Metastatic Liver Carcinoma in the Adrenal Gland (tissue), 2 donors: ENCODE results near the genes GPR6, METTL24, SLC22A16 and GTF3C6.

GRCh38 chr6:109665546-109666017 is 25.4 kb downstream of the AK9 start:
- PRO-cap, 2 experiments: no peak in any of the 2 experiments

DNA sequence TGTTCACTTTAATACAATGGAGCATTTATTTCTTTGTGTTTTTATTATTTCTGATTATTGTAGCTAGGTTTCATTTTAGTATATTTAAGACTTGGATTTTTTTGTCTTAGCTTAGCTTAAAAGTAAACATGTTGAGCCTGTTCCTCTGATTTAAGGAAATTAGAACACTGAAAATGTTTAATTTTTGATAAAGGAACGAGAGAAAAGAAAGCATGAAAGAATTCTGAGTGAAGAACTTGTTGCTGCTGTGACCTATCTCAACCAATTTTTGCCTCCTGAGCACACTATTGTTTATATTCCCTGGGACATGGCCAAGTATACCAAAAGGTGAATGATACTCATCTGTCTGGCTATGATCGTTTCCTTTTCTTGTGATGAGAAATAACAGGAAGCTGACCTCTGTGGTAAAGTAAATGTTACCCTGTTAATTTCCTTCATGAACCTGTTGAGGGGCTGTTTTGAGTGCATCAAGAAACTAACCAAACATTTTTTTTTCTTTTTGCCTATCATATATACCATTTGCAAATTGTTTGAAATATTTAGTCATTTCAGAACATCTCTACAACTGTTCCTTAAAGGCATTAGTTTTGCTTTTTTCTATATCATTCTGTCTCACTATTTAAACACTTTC is 69.1 kb downstream of the FIG4 start:
- PRO-cap, 2 experiments: no peak in any of the 2 experiments

- PRO-cap, 2 experiments: no peak in any of the 2 experiments
Observed at GRCh38 chr6:109876937-109877351, 101.2 kb upstream of the GPR6 start.

GRCh38 chr6:109892999-109893344 is 85.1 kb upstream of the GPR6 start:
- PRO-cap, 2 experiments: no peak in any of the 2 experiments

GRCh38 chr6:109977909-109978565 is at the start of gene GPR6:
GPR6 (plus strand) TSS chr6:109978311.
- PRO-cap, 2 experiments: no peak in any of the 2 experiments

GRCh38 chr6:110182433-110182840 is 2.2 kb downstream of the CDC40 start:
- PRO-cap, 2 experiments: no peak in any of the 2 experiments

GRCh38 chr6:110201372-110201916 is 21.2 kb downstream of the CDC40 start:
- PRO-cap, 2 experiments: no peak in any of the 2 experiments

DNA sequence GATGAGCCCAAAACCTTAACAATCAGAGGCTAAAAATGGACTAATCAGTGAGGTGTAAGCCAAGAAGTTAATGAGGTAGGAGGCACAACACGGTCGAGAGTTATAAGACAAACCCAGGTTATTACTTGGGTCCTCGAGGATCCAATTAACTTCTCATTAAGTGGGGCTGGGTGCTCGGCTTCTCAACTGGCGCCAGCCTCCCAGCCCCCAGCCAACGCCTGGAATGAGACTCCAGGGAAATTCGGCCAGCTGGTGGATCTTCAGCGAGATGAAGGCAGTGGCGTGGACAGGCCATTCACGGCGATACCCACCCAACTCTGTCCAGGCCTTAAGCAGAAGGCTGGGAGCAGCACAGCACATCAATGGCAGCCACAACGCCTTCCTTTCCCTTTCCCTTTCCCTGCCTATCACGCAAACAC is 929 bp downstream of the METTL24 start:
- PRO-cap, 2 experiments: no peak in any of the 2 experiments

DNA sequence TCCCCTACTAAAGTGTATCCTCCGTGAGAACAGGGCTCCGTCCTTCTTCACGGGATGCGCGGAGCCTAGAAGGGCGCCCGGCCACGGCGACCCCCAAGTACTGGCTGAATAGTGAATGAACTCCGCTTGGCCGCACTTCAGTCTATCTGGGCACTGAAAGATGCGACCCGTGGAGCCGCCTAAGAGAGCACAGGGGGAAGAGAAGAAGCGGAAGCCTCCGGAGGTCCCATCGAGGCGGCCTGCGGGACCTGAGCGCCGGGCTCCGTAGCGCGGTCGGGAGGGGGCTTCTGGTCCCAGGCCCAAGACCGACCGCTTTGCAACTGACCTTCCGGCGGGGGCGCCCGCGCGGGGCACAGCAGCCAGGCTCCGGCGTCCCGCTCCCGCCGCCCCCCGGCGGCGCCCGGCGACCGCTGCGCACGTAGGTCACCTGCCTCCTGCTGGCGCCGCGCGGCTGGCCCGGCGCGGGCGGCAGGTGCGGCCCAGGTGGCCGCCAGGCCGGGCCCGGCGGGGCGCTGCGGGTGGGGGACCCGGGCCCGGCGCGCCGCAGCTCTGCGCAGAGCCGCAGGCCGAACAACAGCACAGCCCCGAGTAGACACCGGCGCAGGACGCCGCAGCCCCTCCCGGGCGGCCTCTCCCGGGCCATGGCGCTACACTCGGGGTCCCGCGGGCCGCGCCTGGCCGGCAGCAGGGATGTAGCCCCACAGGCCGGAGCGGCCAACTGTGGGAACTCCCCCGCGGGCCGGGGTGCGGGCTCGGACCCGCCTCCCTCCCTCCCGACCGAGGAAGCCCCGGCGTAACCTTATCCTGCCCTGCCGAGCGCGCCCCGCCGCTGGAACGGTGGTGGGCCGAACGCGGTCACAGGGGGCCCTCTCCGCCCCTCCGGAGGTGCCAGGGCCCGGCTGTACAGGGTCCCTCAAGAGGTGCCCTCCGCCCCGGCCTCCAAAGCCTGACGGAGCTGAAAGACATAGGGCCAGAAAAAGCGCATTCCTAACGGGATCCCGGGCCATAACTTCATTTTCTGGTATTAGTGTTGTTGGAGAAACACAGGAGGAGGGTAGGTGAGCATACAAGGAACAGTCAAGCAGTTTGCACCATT is at the start of gene METTL24:
TSS of gene METTL24 (minus strand) at position 720 of the 1,096 bp plus-strand sequence.
- PRO-cap, 2 experiments: peak in 2 of 2 experiments; most common plus-strand start position 471 of the sequence (in 2); most common minus-strand start position 322 of the sequence (in 1)

DNA sequence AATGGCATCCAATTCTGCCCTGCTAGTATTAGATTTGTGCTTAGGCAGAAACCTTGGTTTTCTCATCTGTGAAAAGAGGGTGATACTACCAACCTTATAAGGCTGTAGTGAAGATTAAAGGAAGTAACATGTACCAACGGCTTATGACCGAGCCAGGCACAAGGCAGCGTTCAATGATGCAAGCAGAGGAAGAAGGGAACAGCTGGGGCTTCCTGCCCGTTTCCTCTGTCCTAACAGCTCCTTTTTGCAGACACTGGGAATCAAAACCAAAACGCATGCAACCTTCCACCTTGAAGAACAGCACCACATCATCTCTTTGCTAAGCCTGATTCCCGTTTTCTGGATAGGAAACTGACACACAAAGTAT is 1.2 kb downstream of the SLC22A16 start:
- PRO-cap, 2 experiments: no peak in any of the 2 experiments

DNA sequence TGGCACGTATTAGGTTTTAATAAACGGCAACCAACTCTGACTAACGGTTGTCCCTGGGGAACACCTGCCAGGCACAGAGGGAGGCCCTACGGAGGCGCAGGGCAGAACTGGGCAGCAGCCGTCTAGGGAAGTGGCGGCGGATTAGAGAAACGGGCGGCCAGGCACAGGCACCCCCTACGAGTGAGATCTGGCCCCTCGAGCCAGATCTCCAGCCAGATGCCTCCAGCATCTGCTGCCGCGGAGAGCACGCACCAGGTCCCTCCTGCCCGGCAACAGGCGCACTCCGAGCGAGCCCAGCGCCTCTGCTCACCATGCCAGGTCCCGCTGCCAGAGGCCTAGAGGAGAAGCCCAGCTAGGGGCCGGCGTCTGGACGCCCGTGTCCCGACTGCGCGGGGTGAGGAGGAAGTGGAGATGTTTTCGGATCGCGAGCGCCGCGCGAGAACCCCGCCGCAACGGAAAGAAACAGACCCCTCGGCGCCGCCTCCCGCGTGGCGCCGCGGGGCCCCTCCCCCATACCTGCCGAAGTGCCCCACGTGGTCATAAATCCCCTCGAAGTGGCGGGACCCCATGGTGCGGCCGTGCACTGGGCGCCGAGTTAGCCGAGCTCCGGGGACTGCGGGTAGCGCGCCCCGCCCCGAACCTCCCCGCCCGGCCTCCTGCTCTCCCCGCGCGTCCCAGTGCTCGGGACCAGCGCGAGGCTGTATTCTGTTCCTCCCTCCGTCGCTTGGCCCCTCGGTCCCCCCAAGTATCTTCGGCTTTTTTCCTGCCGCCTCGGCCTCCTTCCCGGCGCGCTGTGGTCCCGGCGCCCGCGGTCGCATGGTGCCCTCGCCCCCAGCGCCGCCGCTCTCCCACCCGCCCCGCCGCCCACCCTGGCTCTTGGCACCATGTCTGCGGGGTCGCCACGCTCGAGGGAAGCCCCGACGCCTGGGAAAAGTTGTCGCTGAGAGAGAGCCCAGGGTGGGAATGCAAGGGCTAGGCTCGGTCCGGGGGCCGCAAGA is at the start of gene SLC22A16:
TSS of gene SLC22A16 (minus strand) at position 608 of the 998 bp plus-strand sequence.
- PRO-cap, 2 experiments: no peak in any of the 2 experiments

DNA sequence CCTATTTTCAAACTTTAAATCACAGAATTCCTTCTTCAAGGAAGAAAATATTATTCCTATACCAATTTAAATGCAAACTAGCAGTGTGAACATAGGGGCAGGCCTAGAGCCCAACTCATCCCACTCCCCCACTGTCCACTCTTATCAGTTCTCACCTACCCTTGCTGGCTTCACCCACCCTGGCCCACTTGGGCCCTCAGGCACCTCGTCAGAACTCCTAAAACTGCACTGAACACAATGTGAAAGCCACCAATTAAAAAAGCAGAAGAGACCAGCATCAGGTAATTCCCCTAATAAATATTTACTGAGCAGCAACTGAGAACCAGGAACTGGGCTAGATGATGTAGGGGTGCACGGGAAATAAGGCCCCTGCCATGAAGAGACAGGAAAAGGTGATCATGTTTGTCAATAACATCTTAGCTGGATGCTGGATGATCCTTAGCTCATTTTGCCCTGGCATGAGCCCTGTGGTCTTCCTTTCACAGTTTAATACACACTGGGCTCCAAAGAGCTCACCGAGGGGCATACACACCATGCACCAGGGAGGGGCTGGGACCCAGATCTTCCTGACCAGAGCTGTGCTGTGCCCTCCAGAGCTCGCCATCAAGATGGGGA is 113.4 kb upstream of the SLC22A16 start:
- PRO-cap, 2 experiments: no peak in any of the 2 experiments

- PRO-cap, 2 experiments: peak in 2 of 2 experiments; most common plus-strand start chr6:110814617 (in 1)
Observed at GRCh38 chr6:110814281-110814852, 902 bp downstream of the CDK19 start.

- PRO-cap, 2 experiments: peak in 2 of 2 experiments; most common minus-strand start chr6:110815878 (in 2)
Observed at GRCh38 chr6:110815796-110815975, 417 bp upstream of the CDK19 start.

DNA sequence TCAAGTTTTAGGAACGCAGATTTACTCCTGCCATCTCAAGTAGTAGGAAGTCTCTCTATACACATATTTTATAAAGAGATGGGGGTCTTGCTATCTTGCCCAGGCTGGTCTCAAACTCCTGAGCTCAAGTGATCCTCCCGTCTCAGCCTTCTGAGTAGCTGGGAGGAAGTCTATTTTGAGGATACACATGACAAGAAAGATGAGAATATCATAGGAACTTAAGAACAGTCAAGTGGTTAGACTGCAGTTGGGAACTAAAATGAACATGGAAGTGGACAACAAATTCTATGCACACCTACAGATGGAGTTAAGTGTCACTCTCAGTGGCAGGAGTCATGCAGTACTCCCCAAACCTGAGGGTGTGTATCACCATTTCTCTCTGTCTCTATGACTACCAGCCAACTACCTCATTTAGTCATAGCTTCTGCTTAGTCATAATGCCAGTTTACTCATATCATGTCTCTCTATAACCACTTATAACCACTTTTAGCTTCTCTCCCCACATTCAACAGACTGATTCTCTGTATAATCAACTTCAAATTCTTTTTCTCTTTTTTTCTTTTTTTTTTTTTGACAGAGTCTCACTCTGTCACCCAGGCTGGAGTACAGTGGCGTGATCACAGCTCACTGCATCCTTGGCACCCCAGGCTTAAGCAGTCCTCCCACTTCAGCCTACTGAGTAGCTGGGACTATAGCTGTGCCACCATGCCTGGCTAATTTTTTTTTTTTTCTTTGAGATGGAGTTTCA is 13.9 kb upstream of the GTF3C6 start:
- PRO-cap, 2 experiments: no peak in any of the 2 experiments

DNA sequence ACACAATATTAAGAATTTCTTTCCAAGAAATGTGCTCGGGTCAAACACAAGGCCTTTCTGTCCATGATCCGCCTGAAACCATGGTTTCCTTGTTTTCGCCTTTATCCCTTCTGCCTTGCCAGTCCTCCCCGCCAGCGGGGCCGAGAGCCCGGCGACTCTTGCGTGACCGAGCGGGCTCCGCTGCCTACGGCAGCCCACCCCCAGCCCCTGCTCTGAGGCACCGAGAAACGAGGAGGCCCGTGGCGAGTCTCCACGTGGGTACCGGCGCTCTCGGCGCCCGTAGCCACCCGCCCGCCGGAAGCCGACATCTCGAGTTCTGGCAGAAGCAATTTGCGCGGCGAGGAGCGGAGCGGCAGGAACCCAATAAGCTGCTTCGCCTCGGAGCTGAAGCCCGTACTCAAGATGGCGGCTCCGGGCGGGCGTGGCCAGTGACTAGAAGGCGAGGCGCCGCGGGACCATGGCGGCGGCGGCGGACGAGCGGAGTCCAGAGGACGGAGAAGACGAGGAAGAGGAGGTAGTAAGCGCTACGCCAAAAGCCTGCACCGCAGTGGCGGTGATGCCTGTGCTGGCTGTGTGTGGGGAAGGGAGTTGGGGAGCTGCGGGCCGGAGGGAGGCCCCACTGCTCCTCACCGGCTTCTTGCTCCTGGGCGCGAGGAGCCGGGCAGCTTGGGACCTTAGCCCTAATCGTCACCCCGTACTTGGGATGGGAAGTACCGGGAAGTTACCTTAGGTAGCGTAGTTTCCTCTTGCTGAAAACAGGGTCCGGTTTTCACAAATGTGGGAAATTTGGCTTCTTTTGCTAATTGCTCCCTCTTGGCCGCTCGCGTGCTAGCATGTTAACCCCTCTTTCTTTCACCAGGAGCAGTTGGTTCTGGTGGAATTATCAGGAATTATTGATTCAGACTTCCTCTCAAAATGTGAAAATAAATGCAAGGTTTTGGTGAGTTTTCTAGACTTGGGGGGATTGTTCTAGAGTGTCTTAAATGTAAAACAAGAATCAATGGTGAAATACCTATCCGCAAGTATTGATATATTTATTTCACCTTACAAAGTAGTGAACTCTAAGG is at the start of gene GTF3C6:
TSS of gene GTF3C6 (plus strand) at position 394 of the 1,067 bp plus-strand sequence.
- PRO-cap, 2 experiments: peak in 2 of 2 experiments; most common plus-strand start position 428 of the sequence (in 2); most common minus-strand start position 365 of the sequence (in 2)

- PRO-cap, 2 experiments: no peak in any of the 2 experiments
Observed at GRCh38 chr6:111411315-111412443, 71.3 kb downstream of the REV3L start.

- PRO-cap, 2 experiments: no peak in any of the 2 experiments
Observed at GRCh38 chr6:111478072-111478537, 4.9 kb downstream of the REV3L start.

- PRO-cap, 2 experiments: no peak in any of the 2 experiments
Observed at GRCh38 chr6:111559307-111560158, 46.1 kb downstream of the TRAF3IP2 start.

- PRO-cap, 2 experiments: no peak in any of the 2 experiments
Observed at GRCh38 chr6:111572946-111573963, 32.4 kb downstream of the TRAF3IP2 start.